NB4 (cell line): ENCODE results near the genes SPEGNB, INHA and EPHA4.

DNA sequence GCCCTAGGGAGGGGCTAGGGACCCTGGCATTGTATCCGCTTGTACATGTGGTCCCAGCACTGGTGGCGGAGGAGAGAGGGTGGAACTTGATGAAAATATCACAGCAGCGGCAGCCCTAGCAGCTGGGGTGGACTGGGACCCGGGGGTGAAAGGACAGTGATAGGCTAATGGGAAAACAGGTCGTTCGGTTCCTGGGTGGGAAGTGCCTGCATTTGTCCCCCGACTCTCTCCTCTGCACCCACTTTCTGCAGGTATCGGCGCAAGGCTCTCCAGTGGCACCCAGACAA lies 1.1 kb downstream of the DNAJB2 start:
- RRBS = no CpG with 5 or more reads among the region's 9 CpGs

- RRBS = 7% methylated on average over 3 of the region's 85 CpGs
Measured at GRCh38 chr2:219388056-219388829, 531 bp upstream of the DNPEP start.

GRCh38 chr2:219399707-219400291 lies 12.1 kb upstream of the DNPEP start:
- RRBS = no CpG with 5 or more reads among the region's 12 CpGs

DNA sequence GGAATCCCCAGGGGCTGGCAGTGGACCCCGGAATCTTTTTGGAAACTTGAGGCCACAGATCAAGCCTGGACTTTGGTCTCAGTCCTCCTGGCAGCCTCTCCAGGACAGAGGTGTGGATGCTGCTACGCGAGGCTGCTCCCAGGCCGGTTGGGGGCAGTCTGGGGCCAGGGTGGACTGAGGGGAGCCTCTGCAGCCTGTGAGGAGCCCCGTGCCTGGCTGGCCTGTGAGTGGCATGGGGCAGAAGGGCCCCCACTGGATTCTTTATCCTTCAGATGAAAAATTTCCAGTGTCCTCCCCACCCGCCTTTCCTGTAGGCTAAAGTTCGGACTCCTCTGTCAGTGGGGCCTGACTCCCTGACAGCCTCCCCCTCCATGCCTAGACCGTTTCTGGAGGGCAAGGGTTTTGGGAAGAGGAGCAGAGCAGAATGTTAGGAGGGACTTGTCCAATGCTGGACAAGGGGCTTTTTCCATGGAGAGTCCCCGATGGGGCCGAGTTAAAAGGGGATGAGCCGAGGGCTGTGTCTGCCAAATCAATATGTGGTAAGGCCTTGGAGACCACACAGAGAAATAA lies 12.6 kb upstream of the DES start:
- RRBS = no CpG with 5 or more reads among the region's 11 CpGs

GRCh38 chr2:219406598-219407334 lies 11.4 kb upstream of the DES start:
- RRBS = no CpG with 5 or more reads among the region's 4 CpGs

DNA sequence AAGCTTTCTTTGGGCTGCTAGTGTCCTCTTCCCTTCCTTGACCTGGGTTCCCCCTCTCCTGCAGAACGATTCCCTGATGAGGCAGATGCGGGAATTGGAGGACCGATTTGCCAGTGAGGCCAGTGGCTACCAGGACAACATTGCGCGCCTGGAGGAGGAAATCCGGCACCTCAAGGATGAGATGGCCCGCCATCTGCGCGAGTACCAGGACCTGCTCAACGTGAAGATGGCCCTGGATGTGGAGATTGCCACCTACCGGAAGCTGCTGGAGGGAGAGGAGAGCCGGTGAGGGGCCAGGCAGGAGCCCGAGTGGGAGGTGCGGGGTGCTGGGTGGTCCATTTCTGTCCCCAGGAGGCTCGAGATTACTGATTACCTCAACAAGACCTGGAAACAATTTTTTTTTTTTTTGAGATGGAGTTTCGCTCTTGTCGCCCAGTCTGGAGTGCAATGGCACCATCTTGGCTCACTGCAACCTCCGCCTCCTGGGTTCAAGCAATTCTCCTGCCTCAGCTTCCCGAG lies 3.2 kb downstream of the DES start:
- RRBS = 97% methylated on average over 4 of the region's 19 CpGs

DNA sequence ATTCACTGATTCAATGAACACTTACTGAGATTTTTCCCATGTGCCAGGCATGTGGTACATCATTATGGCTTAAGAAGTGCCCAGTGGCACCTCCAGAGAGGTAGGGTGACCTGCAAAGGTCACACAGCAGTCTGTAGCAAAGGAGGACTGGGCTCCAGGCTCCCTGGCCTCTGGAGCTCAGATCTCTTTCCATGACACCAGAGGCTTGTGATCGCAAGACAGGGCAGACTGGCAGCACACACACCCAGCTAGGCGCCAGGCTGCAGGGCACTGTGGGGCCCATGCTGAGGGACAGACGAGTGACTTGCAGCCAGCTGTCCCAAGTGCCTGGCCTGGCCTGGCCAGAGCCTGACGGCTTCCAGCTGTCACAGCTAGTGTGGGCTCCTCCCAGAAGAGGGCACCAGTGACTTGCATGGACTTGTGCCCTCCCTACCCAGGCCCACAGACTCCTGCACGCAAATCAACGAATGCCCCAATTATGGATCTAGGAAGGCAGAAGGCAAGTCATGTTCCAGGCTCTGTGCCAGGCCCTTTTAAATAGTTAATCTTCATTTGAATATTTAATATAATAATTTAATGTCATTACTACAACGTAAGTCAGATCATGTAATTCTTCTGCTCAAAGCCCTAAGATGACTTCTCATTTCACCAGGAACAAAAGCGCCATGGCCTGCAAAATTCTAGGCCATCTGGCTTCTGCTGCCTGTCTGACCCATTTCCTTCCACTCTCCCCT lies 3.9 kb upstream of the SPEG start:
- RRBS = no CpG with 5 or more reads among the region's 8 CpGs

GRCh38 chr2:219453386-219454187 lies 18.9 kb downstream of the SPEG start:
- RRBS = no CpG with 5 or more reads among the region's 7 CpGs

- RRBS = 72% methylated on average over 4 of the region's 18 CpGs
Measured at GRCh38 chr2:219495875-219496553, at the start of gene SPEGNB. TSS of gene SPEGNB (plus strand) at chr2:219496131.

GRCh38 chr2:219551298-219551865 lies 7.6 kb downstream of the TMEM198 start:
- RRBS = 47% methylated on average over 10 of the region's 26 CpGs

GRCh38 chr2:219570182-219570539 lies 1.2 kb downstream of the OBSL1 start:
- RRBS = no CpG with 5 or more reads among the region's 46 CpGs

GRCh38 chr2:219572020-219572457 lies at the start of gene INHA:
TSS of gene INHA (plus strand) at chr2:219572310.
- RRBS = no CpG with 5 or more reads among the region's 9 CpGs

- RRBS = no CpG with 5 or more reads among the region's 7 CpGs
Measured at GRCh38 chr2:219912530-219913114, 285.2 kb downstream of the SLC4A3 start.

DNA sequence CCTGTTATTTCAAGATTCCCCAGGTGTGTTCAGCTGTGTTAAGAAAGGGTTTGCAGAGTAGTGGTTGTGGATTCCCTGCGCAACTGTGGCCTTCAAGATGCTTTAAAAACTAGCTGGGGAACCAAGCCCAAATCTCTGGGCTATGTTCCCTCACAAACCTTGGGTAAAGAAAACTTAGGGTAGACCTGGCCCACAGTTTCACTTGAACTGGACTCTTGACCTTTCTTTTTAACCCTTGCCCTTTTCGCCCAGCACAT lies 294.9 kb downstream of the SLC4A3 start:
- RRBS = no CpG with 5 or more reads among the region's 2 CpGs

DNA sequence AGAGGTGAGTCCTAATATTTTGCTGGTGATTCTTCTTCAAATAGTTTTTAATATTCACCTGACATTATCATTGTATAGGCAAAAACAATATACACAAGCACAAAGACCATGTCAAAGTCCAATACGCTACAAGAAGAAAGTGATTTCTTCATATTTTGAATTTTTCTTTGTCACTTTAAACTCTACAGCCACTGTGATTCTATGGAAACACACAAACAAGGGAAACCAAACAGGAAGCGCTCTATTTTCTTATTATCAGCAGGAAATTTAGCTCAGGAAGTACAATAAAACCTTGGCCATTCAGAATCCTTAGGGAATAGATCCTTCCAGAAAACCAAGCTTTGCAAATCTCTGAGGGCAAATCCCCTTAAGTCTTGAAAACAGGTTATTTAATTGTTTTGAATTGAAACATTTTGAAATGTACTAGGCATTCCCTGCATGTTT lies 336.2 kb downstream of the EPHA4 start:
- RRBS = no CpG with 5 or more reads among the region's 2 CpGs

DNA sequence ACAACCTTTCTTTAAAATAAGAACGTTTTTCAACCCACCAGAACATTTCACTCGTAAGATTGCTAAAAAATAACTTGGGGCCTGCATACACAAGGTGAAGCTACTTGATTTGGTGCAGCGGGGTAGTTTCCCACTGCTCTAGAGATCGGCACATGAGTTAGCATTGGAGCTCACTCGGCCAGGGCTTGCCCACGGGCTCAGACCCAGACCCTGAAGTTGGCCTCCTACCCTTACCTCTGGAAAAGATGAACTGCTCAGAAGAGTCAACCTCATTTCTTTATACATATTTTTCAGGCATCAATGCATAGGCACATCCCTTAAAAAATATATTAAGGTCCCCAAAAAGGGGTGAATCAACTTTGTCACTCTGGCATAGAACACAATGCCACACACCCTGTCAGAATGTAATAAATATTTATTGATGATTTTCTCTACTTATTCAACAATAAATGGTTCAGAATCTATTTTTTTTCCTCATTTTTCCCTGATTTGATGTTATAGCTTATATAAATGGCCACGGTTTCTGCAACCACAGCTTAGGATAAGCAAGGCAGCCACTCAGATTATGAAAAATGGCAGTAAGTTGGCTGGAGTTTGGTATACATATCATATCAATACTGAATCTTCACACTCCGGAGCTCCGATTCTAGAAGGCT lies 153.4 kb downstream of the EPHA4 start:
- RRBS = no CpG with 5 or more reads among the region's 9 CpGs

DNA sequence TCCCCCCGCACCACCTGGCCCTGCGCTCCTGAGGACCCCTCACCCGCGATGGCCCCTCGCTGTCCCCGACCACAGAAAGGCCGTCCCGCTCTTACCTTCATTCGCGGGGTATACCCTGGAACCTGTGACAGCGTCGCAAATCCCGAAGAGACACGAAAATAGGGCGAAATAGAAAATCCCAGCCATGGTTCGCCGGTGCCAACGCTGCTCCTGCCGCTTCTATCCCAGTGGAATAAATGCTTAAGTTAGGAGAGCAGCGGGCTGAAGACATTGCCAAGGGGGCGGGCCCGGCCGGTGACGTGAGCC lies at the start of gene EPHA4:
EPHA4 (minus strand) TSS at position 242 of the 306 bp plus-strand sequence.
- RRBS = 63% methylated on average over 6 of the region's 24 CpGs

DNA sequence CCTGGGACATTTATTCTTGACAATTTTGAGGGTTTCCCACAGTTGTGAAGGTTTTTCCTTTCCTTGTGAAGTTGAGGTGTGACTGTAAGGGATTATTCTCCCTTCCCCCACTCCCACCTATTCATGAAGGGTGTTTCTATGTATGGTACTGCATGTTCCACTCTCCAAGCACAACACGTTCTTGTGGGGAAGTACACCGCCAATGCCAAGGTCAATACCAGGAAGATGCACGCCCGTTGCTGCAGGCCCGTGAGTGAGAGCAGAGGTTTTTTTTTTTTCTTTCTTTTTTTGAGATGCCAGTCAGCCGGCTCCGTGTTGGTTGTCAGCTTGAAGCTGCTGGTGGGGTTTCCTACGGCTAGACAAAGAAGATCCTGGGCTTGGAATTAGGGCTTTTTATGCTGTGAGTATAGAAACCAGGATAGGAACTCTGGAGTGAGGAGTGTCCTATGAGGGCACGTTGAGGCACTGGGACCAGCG lies 38.6 kb upstream of the EPHA4 start:
- RRBS = no CpG with 5 or more reads among the region's 10 CpGs

GRCh38 chr2:221896635-221897411 lies 324.7 kb upstream of the EPHA4 start:
- RRBS = no CpG with 5 or more reads among the region's 15 CpGs

DNA sequence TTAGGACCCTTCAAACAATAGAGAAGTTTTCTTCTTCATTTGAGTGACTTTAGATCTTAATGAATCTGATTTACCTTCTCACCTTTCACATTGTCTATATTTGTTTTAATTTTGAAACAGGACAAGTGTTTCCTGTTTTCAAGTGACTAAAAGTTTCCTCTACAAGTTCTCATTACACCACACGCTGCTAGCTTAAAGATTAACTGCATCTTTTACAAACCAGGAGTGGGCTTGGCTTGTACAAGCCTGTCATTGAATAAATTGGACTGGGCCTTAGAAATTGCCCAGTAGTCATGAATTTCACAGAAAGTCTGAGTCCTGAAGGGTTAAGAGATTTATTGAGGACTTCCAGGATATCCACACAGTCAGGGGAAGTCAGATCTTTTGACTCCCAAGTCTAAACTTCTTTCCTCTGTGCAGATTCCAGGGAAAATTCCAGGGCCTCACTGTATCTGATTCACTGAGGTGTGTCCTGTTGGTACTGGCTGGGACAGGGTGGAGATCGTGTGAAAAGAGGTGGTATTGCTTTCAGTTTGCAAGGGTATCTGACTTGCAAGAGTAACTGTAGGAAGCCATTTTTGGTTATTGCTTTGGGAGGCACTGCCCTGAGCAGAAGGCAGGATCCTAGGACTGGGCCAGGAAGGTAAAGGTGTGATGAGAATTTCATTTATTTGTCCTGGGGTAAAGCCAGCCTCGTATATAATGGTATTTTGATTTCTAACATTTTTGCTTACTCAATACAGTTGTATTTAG lies 3.5 kb downstream of the SGPP2 start:
- RRBS = no CpG with 5 or more reads among the region's 3 CpGs